HEK293 (cell line): Measurements from ENCODE around the gene DYNLT1.

DNA sequence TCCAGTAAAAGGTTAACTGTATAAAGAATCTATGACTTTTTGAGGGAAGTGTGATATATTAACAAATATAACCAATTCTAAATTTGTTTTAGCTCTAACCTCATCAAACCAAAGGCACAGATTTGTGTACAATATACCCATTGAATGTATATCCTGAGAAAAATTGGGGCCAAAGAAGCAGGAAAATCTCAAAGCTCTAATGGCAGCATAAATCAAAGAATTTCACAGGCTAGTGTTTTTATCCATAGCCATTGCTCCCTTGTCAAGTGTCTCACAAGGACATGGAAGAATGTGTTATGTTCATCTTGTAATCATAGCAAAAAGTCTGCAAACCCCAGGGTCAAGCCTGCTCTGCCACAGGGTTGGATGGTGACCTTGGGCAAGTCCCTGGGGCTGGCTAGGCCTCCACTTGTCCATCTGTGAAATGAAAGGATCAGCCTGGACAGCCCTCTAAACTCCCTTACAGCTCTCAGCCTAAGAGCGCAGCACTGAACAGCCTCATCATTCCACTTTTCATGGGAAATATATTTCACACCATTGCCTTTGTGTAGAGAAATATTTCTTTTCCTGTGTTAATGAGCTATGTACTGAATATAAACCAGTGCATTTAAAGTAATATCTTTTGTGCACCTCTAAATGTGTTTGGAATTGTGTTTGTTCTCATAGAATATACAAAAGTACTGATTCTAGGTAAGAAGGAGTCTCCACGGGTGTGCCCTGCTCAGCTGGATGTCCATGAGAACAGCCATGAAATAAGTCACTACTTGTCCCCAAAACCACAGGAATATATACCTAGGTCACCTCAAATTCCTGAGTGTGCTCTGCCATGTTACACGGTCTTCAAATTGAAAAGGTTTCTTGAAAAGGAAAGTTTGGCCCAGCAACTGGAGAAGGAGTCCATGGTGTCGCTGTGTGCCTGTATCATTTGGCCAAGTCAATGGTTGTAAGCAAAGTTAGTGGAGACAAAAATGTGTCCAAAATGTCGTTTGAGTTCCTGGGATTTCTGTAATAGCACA, 49.6 kb upstream of the TMEM181 start:
- PRO-cap: no peak
- RRBS, 2 experiments: no CpG with 5 or more reads among the region's 5 CpGs

DNA sequence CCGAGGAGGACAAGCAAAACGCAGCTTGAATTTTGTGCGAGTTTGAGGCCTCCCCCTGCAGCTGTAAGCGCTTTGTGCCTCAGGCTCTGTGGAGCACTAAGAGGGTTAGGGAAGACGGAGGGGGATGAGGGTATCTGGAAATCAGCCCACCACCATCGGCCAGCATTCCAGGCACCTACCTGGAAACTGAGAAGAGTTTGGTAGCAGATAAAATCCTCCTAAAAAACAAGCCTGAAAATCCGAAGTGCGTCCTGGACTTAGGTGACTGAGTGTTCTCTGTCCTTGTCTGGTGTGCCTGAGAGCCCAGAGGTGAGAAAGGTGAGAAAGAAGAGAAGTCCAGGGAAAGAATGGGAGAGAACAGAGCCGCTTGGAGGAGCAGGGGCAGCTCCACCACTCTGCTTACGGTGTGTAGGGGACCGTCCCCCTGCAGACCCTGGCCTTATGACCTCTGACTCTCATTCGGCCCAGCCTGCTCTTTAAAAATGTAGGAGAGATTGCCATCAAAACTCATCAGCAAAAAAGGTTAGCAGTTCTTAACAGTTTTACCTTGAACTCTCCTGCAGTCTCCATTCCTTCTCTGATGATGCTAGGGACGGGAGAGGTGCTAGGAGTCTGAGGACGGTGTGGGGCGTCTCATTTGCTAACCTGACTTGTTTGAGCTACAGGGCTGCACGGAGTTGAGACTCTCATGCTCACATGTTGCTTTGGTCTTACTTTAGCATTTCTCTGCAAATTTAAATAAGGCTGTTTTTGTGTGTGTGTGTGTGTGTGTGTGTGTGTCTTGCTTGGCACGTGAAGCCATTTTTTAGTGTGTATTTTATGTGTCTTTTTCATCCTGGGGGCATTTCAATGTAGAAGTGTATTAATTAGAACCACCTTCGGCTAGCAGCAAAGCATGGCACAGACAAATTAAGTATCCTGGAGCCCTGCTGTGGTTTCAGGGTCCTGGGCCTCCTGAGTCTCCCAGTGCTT, 2.1 kb downstream of the TMEM181 start:
- PRO-cap: no peak
- RRBS, 2 experiments: no CpG with 5 or more reads among the region's 18 CpGs

GRCh38 chr6:158644610-158645265, at the start of gene DYNLT1:
DYNLT1 (minus strand) TSS chr6:158644743.
- PRO-cap: bidirectional peak, plus-strand start at chr6:158644871, minus-strand start at chr6:158644739; bidirectional peak, plus-strand start at chr6:158645121, minus-strand start at chr6:158645120
- RRBS, 2 experiments: 1 to 2% methylated on average over 32 to 33 of the region's 47 CpGs

GRCh38 chr6:158654350-158655066, 4.7 kb downstream of the SYTL3 start:
- PRO-cap: no peak
- RRBS, 2 experiments: no CpG with 5 or more reads among the region's 11 CpGs

DNA sequence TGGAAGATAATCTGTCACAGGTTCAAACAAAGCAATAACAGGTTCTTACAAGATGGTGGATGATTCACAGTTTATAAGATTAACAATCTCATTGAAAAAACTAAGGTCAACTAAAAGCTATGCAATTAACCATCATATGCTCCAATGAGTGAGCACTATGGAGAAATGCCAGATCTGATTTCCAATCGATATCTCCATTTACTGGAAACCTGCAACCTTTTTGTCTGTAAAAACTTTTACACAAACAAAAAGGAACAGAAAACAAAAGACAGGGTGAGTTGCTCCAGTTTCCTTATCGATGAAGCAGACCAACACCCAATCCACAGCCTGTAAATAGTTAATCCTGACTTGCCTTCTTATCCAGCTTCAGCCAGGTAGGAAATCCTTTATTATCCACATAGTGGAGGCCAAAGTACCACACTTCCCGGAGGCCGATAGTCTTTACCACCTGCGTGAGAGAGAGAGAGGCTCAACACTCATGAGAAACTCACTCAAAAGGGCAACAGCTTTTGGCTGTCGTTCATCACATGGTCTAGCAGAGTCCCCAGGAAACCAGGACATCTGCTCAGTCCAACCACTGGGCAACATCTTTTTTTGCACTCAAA, 32.3 kb downstream of the EZR start:
- PRO-cap: no peak
- RRBS, 2 experiments: no CpG with 5 or more reads among the region's 6 CpGs

DNA sequence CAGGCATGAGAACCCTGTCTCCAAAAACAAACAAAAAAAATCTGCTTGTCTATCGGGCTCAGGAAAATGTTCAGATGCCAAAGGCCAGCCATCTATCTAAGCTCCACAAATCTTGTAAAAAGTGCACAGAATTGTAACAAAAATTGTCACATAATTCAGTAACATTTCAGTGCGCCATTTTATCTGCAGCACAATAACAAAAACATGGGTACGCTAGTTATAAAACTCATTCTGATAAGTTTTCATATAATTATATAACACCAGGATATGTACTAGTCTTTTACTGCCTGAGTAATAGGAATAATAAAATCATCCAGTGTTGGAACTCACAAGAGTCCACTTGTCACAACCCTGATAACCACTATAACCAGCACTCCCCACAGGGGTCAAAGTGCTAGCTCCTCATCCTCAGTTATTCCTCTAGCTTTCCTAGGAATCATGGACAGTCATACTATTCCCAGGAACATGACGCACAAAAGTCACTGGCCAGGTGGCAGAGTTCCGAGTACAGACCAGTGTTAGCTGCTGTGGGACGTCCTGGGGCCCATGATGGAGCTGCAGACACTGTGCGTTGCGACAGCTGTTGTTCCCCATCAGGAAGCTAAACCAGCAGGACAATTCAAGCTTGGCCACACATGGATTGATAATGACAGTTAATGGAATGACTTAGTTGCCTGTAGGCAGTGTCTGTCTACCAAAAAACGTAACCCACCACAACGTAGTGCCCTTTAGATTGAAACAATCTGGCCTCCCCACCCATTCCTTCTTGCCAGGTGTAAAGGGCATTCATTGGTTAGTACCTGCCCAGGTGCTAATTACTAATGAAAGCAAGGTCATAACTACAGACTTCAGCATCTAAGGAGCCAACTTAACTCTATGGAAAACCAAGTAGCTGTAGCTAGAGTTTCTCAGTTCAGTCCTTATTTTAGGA, 17.5 kb downstream of the EZR start:
- PRO-cap: no peak
- RRBS, 2 experiments: no CpG with 5 or more reads among the region's 10 CpGs

- PRO-cap: no peak
- RRBS, 2 experiments: no CpG with 5 or more reads among the region's 5 CpGs
These were observed 302 bp upstream of the RSPH3 start for GRCh38 chr6:159000379-159000628.

- PRO-cap: no peak
- RRBS, 2 experiments: no CpG with 5 or more reads among the region's 8 CpGs
These were observed 61.9 kb upstream of the TAGAP start for GRCh38 chr6:159106596-159107248.

- PRO-cap: no peak
- RRBS, 2 experiments: no CpG with 5 or more reads among the region's 7 CpGs
These were observed 51.7 kb upstream of the FNDC1 start for GRCh38 chr6:159117497-159117999.

DNA sequence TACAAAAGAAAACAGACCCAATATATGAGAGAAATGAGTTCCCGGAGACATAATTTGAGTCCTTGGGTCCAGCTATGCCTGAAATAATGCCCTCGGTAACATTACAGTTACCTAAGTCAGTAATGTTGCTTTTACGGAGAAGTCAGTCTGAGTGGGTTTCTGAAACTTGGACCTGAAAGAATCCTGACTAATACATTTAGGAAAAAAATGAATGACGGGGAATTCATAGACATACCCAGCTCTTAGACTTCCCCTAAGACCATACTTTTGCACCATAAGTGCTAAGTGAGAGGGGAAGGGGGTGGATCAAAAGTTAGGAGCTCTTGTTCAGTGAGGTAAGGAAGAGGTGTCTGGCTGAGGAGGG, 135.2 kb downstream of the FNDC1 start:
- PRO-cap: no peak
- RRBS, 2 experiments: no CpG with 5 or more reads among the region's 4 CpGs

GRCh38 chr6:159715927-159716764, 11.2 kb upstream of the WTAP start:
- PRO-cap: no peak
- RRBS, 2 experiments: no CpG with 5 or more reads among the region's 5 CpGs

- PRO-cap: bidirectional peak, plus-strand start at chr6:159726561, minus-strand start at chr6:159726373
- RRBS, 2 experiments: no CpG with 5 or more reads among the region's 7 CpGs
These were observed 1.2 kb upstream of the WTAP start for GRCh38 chr6:159726116-159726451.

DNA sequence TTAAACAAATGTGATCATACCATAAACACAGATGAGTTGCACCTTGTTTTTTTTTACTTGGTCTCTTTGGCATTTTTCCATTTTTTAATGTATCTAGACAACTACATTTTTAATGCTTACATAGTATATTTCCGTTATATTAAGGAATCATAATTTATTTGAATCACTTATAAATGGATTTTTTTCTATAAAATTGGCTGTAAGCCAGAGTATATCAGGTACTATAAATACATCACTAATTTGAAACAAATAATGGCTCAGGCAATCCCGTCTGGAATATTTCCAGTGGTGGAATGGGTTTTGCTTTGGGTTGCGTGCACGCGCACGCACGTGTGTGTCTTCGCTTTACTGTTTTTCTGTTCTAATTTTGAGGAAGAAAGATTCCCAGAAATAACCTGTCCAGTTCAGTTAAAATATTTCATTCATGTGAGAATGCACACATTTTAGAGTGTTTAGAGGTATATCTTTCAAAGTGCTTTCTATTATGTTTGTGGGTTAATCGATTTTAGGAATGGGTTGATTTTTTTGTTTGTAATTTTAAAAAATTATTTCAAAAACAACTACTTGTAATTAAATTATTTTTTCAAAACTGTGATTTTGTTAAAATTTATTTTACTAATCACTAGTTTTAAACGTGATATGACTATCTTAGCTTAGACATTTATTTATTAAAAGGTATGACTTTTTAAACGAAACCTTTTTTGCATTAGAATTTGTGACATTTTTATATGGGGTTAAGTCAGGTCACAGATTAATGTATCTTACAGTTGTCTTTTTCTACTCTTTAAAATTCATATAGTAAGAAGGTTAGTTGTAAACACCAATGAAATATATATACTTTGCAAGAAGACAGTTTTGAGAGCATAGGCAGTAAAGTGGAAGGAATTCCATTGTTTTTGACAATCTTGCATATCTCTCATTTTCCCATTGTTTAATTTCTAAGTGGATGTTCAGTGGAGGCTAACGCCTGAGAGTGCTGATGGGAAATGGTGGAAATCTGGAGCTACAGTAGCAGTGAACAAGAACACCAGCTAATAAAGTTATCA, 10.9 kb upstream of the ACAT2 start:
- PRO-cap: no peak
- RRBS, 2 experiments: no CpG with 5 or more reads among the region's 12 CpGs

- PRO-cap: no peak
- RRBS, 2 experiments: no CpG with 5 or more reads among the region's 4 CpGs
These were observed 5.6 kb downstream of the TCP1 start for GRCh38 chr6:159783717-159784192.

DNA sequence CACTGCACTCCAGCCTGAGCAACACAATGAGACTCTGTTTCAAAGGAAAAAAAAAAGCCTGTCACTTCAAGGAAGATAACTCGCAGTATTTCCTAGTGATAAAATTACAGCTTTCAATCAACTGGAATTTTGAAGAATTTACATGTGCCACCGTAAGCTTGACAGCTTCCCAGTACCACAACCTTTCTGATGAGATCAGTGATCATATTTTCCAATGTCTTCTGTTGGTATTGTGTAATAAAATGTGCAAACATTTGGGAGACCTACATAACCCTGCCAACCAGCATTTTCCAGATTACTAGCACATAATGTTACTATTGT, 7.2 kb downstream of the PNLDC1 start:
- PRO-cap: no peak
- RRBS, 2 experiments: no CpG with 5 or more reads among the region's 2 CpGs

GRCh38 chr6:159819760-159820703, 20.0 kb downstream of the PNLDC1 start:
- PRO-cap: no peak
- RRBS, 2 experiments: no CpG with 5 or more reads among the region's 35 CpGs

- PRO-cap: no peak
- RRBS, 2 experiments: no CpG with 5 or more reads among the region's 7 CpGs
These were observed 8.5 kb downstream of the IGF2R start for GRCh38 chr6:159977400-159977847.

DNA sequence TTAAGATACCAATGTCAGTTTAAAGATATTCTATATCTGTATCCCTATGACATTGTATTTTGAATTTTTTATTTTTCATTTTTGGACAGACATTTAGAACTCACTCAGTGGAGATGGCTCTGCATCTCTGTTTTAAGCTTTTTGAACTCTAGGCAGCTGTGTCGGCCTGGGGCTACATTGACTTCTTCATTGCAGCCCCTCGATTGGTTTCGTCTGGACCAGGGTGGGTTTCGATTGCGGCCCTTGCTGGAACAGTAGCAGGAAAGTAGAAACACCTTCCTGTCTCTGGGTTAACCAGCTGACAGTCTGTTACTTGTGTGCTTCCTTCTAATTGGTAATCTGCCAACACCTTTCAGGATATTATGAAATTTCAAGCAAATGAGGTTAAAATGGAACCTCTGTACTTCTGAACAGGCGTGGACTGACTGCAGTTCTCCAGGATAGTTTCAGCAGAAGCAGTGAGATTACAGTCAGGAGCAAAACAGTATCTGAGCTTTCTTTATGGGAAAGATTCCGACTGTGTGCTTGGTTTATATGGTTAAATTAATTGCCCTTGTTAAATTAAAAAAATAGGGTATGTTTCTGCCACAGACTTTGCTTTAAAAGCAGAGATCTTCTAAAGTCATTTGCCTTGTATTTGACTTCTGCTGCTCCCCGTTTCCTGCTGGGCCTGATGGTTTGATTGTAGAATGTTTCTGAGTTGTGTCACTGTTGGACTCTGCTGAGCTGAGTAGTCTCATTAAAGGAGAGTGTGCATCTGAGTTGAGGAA, 14.3 kb downstream of the IGF2R start:
- PRO-cap: no peak
- RRBS, 2 experiments: no CpG with 5 or more reads among the region's 8 CpGs

DNA sequence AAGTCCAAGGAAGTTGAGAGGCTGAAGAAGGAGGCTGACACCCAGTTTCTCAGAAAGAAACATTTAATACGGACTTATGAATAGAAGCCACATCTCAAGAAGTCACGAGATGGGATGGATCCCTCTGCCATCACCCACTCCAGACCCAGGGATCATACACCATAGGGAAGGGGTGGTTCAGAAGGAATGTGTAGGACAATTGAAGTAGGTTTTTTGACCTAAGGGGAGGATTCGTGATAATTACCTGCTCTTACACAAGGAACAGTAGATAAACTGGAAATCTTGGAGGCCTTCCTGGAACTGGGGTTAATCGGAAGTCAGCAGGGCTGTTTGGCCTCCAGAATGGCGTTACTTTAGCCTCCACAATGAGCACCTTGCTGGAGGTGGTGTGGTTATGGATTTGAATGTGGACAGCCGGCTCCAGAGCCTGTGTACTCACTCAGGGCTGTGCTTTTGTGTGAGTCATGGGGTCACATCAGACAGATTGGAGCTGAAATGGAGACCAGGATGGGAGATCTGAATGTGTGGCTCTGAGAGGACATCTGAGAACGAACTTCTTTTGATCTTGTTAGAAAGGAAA, 30.2 kb downstream of the IGF2R start:
- PRO-cap: no peak
- RRBS, 2 experiments: no CpG with 5 or more reads among the region's 7 CpGs

GRCh38 chr6:160031883-160032283, 63.0 kb downstream of the IGF2R start:
- PRO-cap: no peak
- RRBS, 2 experiments: no CpG with 5 or more reads among the region's 11 CpGs